Mammary microvascular endothelial cell (primary cell): ENCODE measurements around the genes SGO2 and CLK1.

- RAMPAGE, long total RNA: start-site peak on the plus strand at chr2:200526126-200526238, 213 and 97 reads in 2 replicates
Observed at GRCh38 chr2:200525707-200526990, at the start of gene SGO2. TSS of gene SGO2 (plus strand) at chr2:200526207.

DNA sequence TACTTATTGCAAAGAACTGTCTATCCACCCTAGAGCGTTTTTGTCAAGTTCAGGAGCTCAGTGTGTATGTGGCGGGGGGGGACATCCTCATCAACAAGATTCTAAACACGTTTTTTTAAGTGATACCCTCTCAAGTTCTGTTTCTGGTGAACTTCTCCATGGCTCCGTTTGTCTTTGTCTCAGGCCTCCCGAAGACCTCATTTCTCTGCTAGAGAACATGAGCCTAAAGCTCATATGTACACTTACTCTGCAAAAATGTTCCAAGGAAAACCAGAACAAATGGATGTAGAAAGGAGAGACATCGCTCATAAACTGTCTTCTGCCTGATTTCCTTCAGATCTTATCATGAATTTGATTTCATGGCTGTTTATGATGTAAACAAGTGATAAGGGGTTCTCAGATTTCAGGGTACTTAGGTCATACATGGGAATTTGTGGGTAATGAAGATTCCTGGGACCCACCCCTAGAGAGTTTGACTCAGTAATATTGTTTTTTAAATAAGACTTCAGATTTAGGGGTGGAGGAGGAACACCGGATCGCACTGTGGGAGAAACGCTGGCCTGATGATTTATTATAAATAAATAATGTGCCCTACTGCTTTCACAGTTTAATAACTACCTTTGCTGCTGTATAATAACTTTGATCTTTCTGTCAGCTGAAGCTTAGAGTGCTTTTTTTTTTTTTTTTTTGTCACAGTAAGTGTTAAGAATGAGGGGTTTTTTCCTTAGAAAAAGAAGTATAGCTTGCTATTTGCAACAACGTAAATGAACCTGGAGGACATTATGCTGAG, 14.8 kb downstream of the AOX1 start:
- RAMPAGE, long total RNA: no peak

DNA sequence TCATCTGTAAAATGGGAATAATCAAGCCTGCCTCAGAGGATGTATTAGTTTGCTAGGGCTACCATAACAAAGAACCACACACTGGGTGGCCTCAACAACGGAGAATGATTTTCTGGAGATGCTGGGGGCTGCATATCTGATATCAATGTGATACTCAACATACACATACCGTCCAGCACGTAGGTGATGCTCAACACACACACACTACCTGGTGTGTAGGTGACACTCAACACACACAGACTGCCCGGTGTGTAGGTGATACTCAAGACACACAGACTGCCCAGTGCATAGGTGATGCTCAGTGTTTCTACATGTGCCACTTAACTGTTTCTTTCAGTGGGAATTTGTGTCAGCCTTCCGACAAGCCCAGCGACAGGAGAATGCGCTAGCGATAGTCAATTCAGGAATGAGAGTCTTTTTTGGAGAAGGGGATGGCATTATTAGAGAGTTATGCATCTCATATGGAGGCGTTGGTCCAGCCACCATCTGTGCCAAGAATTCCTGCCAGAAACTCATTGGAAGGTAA, 26.5 kb downstream of the AOX1 start:
- RAMPAGE, long total RNA: no peak

DNA sequence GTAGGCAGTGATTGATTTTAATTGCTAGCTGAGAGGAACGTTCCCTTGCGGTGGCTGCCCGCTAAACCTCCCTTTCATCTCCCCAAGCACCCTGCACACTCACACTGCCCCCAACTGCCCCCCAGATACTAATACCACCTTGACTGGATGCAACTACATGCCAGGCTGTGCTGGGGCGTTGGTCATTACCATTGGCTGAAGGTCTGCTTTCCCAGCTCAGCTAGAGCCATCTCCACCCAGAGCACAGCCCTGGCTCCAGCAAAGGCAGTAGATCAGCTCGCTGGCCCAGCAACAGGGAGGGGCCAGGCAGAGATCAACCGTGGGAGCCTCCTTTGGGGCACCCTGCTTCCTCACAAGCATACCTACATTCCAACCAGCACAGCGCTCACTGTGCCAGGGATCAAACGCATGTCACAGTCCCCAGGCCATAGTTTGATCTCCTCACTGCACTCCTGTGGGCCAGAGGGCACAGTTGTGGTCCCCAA, 70.3 kb upstream of the BZW1 start:
- RAMPAGE, long total RNA: no peak

DNA sequence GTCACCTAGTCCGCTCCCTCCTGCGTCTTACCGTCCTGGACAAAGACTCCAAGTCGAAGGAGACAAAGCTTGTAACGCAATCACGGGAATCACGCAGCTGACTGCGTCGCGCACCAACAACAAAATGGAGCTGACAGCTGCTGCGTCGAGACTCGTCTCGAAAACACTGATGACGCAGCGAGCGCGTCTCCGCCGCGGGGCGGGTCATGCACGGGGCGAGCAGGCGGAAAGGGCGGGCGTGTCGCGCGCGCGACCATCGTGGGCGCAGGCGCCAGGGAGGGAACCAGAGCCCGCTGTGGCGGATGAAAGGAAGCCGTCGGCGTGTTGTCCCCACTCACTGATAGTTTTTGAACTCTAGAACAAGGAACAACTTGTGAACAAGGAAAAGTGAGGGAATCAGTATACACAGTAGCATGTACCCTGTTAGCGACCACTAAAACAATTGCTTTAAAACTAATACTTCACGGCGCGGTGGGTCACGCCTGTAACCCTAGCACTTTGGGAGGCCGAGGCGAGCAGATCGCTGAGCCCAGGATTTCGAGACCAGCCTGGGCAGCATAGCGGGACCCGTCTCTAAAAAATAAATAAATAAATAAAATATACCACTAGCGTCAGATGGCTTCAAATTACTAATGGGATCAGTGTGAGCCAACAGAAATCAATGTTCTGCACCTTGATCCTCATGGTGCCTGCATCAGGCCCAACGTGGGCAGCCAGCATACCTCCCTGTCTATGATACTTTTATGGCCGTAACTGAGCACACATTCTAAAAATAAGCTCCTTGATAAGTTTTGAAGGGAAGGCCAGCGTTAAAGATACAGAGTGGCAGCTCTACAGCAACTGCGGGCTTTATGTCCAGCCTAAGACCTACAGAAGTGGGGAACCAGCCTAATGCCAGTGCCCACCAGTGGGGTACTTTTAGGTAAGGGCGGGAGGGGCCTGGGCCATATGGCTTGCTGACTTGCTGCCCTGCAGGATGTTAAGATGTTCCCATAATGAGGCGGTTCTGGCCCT, at the start of gene CLK1:
TSS of gene CLK1 (minus strand) at position 126 of the 1,014 bp plus-strand sequence.
- RAMPAGE, long total RNA: start-site peak on the minus strand centred at position 137 of the sequence, 64 bp wide, 336 and 298 reads in 2 replicates

DNA sequence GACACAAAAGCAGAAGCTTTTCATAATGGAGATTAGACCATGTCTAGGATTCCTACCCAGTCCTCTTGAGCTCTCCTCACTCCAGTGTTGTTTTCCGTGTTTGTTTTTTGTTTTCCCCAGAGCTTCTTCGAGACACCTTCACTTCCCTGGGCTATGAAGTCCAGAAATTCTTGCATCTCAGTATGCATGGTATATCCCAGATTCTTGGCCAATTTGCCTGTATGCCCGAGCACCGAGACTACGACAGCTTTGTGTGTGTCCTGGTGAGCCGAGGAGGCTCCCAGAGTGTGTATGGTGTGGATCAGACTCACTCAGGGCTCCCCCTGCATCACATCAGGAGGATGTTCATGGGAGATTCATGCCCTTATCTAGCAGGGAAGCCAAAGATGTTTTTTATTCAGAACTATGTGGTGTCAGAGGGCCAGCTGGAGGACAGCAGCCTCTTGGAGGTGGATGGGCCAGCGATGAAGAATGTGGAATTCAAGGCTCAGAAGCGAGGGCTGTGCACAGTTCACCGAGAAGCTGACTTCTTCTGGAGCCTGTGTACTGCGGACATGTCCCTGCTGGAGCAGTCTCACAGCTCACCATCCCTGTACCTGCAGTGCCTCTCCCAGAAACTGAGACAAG, 22.5 kb upstream of the CASP10 start:
- RAMPAGE, long total RNA: no peak

GRCh38 chr2:201183842-201184342, 951 bp downstream of the CASP10 start:
- RAMPAGE, long total RNA: no peak

DNA sequence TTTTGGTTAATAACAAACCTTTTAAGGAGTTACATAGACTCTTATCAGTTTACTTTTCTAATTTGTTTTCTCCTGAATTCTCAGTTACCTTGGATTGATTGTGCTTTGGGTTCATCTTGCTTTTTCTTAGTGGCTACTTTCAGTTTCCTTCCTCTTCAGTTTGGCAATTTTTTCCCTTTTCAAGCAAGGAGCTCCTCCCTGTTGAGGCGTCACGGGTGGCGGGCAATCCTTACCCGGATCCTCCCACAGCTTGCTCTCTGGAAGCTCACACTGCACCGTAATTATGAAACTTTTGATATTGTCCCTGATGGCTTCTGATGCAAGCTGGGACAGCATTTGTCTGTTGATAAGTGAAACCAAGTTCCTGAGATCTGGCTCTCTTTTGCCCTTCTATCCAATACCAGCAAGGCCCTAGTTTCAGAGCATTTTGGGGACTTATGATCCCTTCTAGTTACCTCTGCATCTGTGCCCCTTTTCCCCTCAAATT, 20.8 kb upstream of the CASP8 start:
- RAMPAGE, long total RNA: no peak

DNA sequence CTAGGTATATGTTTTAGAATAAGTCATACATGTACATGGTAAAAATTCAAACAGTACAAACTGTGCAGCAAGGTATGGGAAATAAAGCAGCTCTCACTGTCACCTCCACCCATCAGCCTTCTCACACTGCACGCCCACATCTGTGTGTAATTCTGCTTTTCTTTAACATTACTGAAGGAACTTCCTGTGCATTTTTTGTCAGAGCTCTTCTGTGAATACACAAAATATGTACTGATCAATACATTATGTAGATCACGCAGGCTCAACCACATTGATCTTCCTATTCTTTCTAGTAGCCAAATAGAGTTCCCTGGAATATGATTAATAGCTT, 3.5 kb downstream of the CASP8 start:
- RAMPAGE, long total RNA: no peak

- RAMPAGE, long total RNA: no peak
Observed at GRCh38 chr2:201346490-201346832, 10.7 kb downstream of the FLACC1 start.

DNA sequence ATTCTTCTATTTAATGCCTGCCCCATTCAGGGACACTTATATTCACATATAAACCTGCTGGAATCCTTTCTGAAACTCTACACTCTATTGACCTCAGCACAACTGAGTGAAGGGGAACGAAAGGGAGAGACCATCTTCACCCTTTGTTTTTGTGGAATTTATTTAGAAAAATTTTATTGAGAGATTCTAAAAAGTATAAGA, 21.4 kb upstream of the FLACC1 start:
- RAMPAGE, long total RNA: no peak

GRCh38 chr2:201380309-201381177, 23.4 kb upstream of the FLACC1 start:
- RAMPAGE, long total RNA: no peak

GRCh38 chr2:201413965-201414476, 37.2 kb downstream of the TRAK2 start:
- RAMPAGE, long total RNA: no peak

DNA sequence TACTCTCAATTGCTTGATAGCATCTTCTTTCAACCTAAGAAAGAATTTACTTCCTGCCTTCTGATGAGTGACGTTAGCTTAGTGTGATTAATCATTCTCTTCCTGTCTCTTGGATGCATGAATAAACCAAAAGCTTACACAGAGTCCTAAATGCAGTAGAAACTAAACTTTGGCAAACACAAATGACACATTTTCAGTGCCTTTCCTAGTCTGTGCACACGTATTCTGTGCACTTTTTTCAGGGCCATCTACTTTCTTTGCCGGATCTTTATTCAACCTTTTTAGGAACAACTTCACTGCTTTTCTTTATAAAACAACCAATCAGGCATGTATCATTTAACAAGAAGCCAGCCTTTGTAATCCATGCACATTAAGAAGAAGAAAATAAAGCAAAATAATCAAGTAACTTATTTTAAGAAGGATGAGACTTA, 19.1 kb downstream of the TRAK2 start:
- RAMPAGE, long total RNA: no peak

- RAMPAGE, long total RNA: no peak
Observed at GRCh38 chr2:201697952-201698151, 592 bp downstream of the MPP4 start.

DNA sequence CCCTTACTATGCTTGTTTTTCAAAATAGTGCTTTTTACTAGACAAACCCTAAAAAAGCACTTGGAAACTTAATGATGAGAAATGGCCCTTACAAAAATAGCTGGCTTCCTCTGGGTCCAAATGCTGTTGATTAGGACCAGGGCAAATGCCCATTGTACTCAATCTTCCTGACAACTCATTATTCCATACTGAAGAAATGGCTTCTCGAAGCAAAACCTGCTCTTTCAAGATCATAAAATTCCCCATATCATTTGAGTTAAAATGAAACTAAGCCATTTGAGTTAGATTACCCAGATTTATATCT, 293 bp downstream of the MPP4 start:
- RAMPAGE, long total RNA: no peak

DNA sequence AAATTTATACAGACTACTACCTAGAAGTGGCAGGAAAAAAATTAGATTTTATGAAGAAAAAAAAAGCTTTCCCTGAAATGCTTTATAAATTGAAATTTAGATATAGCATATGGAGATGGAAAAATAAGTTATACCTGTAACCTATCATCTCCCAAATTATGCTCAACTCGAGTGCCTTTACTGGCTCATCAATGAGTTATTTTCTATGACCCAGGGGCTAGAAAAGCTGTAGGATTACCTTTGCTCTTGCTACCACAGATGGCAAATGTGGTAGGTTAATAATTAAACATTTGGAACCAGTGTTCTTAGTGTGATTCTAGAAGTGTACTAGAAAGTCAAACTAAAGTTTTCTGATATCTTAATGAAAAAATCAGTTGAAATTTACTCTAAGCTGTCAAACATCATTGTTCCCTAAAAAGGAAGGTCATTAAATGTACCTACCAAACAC, 22.5 kb downstream of the ALS2 start:
- RAMPAGE, long total RNA: no peak

- RAMPAGE, long total RNA: no peak
Observed at GRCh38 chr2:201779885-201780279, 851 bp downstream of the ALS2 start.

DNA sequence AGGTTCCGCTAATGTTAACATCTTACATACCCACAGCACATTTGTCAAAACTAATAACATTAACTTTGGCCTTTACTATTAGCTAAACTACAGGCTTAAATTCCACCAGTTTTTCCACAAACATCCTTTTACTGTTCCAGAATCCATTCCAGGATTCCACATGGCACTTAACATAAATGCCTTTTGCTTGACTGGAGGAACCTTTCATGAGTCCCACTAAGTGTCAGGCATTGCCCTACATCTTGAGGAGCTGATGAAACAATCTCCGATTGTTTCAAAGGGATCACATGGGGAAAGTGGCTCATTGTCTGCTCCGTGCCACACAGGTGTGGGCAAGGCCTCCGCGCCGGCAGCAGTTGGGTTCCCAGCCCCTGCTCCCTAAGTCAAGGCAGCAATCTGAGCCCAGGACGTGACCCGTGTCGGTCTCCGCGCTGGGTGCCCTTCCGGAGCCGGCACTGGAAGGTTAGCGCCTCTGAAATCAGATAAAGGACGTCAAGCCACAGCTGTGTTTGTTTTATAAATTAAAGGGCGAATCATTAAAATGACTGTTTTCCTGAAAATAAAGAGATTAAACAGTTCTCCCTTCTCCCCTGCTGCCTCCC, 84.5 kb upstream of the FZD7 start:
- RAMPAGE, long total RNA: no peak

DNA sequence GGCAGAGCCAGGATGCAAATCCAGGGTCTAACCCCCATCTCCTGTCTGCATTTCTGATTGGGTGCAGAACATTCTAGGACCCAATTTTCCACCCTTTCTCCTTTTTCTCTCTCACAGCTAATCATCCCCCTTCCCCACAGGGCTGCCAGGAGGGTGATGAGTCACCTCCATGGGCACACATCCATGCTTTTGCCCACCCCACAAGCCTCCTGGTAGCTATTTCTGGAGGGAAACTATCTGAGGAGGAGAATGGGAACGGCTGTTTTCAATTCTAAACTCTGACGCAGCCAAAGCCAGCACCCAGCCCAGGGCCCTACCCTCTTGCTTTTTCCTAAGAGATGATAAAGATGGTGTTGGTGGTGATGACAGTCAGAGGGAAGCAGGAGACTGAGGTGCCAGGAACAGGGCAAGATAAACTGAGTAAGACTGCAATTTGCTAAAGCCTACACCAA, 62.2 kb upstream of the FZD7 start:
- RAMPAGE, long total RNA: no peak